OCI-LY7 (cell line): Measurements from ENCODE around the genes NSMF and EHMT1.

DNA sequence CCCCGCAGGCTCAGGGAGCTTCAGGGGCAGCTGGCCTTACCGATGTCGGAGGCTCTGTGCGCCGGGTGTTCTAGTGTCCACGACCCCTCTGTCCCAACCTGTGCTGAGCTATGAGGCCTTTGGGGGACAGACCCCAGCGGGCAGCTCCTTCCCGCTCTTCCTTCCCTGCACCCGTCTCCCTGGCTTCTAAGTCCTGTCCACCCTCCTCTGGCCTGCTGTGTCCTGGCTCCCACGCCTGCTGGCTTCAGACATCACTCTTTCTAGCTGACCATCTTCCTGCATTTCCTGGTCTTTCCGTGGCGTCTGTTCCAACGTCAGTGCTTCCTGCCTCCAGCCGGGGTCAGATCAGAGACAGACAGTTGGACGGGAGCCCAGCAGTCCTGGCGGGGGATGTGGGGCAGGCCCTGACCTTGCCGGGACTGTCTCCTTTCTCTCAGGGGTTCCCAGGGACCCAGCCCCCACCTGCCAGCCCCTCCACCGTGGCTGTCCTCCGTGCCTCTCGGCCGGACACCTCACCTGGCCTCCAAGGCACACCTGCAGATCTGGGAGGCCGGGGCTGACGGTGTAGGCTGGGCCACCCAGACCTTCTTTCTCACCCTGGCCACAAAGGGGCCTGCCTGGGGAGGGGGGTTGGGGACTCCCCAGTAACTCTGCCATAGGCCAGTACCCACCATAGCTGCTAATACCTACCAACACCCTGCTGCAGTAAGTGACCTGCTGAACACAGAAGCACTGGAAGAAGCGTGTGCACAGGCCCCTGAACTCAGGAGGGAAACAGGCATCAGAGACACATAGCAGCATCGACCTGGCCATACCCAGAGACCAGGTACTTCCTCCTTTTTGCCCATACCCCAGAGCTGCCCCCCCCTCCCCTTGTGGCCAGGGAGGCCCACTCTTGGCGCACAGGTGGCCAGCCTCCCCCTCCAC lies 5.3 kb downstream of the NRARP start:
- PRO-cap: no peak
- RAMPAGE, long total RNA: no peak

DNA sequence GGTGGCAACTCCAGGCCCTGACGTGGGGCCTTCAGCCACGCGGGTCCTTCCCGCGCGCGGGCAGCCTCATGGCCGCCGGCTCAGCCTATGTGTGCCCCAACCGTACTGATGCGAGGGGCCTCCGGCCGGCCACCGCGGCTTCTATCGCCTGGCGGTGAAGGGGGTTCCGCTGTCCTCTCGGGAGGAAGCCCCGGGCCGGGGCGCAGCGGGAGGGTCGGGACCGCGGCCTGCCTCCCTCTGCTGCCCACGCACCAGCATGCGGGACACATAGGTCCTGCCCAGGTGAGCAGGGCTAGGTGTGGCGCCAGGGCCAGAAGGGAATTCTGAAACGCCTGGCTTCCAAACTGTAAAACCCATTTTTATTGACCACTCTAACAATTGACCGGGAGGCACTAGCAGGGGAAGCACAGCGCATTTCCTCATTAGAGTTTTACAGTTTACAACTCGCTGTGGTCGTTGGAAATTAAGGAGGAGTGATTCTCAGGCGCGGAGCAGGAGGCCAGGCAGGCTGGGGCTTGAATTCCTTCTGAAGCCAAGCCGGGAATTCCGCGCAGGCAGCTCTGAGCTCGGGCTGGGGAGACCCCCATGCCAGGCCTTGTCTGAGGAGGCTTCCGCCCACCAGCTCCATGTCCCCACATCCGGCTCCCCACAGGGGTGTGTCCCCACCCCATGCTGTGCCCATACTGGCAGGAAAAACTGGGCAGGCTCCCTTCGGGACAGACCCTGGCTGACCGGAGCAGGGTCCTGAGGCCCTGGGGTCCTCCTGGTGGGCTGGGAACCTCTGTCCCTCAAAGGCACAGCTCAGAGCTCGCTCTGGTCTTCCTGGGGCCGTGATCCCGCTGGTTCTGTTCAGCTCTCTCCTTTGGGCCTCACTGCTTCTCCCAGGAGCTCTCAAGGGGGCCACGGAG lies 982 bp upstream of the NRARP start:
- PRO-cap: no peak
- RAMPAGE, long total RNA: no peak

DNA sequence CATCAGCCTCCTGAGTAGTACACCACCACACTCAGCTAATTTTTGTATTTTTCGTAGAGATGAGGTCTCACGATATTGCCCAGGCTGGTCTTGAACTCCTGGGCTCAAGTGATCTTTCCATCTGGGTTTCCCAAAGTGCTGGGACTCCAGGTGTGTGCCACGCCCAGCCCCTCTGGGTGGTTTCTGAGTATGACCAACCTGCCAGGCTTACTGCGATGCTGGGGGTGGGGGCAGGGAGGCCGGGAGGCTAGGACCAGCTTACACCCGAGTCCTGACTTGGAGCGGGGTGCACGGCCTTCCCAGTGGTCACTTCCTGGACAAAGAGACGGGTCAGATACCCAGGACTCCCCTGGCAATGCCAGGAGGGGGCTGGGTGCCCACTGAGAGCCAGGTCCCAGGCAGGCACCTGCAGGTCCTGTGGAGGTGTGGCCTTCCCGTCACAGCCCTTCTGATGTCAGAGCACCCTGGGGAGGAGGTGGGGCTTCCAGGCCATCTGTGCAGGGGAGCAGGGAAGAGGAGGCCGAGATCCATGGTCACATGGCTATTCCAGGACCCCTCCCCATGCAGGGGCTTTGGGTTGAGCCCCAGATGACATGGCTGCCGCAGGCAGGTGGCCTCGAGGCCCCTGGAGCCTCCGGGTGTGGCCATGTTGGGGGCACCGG lies 8.4 kb upstream of the NRARP start:
- PRO-cap: no peak
- RAMPAGE, long total RNA: no peak

- PRO-cap: no peak
- RAMPAGE, long total RNA: no peak
Observed at GRCh38 chr9:137319002-137319536, 17.0 kb upstream of the NRARP start.

- PRO-cap: no peak
- RAMPAGE, long total RNA: no peak
Observed at GRCh38 chr9:137353364-137354333, 51.6 kb upstream of the NRARP start.

- PRO-cap: no peak
- RAMPAGE, long total RNA: no peak
Observed at GRCh38 chr9:137435808-137436434, 5.2 kb downstream of the ENTPD8 start.

- PRO-cap: bidirectional peak, plus-strand start at chr9:137459467, minus-strand start at chr9:137459330
- RAMPAGE, long total RNA: no peak
Observed at GRCh38 chr9:137458358-137459710, at the start of gene NSMF. NSMF (minus strand) TSS chr9:137459334.

DNA sequence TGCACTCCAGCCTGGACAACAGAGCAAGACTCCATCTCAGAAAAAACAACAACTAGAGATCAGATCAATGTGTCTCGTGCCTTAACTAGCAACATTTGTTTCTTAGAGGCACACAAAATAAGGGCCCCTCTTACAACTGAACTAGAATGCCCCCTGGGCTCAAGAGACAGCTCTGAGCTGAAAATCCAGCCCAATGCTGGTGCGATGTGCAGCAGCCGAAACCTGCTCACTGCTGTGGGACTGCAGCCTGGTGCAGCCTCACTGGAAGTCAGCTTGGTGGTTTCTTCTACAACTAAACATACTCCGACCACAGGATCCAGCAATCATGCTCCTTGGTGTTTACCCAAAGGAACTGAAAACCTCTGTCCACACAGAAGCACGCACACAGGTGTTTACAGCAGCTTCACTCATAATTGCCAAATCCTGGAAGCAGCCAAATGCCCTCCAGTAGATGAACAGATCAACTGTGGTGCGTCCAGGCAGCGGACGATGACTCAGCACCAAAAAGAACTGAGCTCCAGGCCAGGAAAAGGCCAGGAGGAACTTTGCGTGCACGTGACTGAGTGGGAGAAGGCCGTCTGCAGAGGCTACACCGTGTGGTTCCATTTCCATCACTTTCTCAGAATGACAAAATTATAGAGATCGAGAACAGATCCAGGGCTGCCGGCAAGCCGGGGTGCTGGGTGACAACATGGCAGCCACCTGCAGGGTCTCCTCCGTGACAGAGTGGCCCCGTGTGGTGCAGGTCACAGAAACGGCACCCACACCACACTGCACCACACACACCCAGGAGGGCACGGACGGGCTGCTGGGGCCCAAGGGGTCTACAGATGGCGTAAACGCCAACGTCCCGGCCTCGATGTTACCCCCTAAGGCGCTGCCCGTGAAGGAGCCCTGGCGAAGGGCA lies 23.0 kb upstream of the NSMF start:
- PRO-cap: no peak
- RAMPAGE, long total RNA: no peak

- PRO-cap: no peak
- RAMPAGE, long total RNA: no peak
Observed at GRCh38 chr9:137497837-137498435, 38.8 kb upstream of the NSMF start.

DNA sequence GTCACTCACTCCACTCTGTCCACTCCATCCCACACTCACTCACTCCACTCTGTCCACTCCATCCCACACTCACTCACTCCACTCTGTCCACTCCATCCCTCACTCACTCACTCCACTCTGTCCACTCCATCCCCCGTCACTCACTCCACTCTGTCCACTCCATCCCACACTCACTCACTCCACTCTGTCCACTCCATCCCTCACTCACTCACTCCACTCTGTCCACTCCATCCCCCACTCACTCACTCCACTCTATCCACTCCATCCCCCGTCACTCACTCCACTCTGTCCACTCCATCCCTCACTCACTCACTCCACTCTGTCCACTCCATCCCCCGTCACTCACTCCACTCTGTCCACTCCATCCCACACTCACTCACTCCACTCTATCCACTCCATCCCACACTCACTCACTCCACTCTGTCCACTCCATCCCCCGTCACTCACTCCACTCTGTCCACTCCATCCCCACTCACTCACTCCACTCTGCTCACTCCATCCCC lies 32.7 kb downstream of the PNPLA7 start:
- PRO-cap: no peak
- RAMPAGE, long total RNA: no peak

DNA sequence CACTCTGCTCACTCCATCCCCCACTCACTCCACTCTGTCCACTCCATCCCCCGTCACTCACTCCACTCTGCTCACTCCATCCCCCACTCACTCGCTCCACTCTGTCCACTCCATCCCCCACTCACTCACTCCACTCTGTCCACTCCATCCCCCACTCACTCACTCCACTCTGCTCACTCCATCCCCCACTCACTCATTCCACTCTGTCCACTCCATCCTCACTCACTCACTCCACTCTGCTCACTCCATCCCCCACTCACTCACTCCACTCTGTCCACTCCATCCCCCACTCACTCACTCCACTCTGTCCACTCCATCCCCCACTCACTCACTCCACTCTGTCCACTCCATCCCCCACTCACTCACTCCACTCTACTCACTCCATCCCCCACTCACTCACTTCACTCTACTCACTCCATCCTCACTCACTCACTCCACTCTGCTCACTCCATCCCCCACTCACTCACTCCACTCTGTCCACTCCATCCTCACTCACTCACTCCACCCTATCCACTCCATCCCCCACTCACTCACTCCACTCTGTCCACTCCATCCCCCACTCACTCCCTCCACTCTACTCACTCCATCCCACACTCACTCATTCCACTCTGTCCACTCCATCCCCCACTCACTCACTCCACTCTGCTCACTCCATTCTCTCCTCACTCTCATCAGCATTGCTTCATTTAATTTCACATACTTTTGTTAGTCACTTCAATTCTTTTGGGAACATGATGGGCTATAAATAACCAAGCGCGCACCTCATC lies 31.6 kb downstream of the PNPLA7 start:
- PRO-cap: no peak
- RAMPAGE, long total RNA: no peak

DNA sequence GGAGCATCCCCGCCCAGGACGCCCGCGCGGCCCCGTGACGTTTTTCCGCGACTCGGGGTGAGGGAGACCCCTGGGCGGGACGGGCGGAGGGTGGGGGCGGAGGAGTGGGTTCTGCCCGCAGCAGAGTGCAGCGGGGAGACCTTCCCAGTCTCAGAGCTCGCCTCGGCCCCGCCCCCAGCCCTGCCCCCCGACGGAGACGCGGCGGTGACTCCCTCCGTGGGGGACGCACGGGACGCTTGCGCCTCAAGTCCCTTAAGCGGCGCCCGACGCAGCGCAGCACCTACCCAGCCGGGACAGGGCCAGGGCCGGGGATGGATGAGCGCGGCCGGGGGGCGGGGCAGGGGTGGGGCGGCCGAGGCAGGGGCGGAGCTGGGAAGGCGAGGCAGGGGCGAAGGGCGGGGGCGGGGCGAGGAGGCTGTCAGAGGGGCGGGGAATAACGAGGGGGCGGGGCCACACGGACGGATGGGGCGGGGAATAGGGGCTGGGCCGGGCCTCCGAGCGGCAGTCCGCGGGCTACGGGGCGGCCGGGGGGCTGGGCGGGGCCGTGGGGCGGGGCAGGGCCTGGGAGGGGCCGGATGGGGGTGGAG lies 380 bp upstream of the ARRDC1 start:
- PRO-cap: unidirectional peak, minus-strand start at position 167 of the sequence; bidirectional peak, plus-strand start outside the sequence, minus-strand start at position 313 of the sequence
- RAMPAGE, long total RNA: no peak

DNA sequence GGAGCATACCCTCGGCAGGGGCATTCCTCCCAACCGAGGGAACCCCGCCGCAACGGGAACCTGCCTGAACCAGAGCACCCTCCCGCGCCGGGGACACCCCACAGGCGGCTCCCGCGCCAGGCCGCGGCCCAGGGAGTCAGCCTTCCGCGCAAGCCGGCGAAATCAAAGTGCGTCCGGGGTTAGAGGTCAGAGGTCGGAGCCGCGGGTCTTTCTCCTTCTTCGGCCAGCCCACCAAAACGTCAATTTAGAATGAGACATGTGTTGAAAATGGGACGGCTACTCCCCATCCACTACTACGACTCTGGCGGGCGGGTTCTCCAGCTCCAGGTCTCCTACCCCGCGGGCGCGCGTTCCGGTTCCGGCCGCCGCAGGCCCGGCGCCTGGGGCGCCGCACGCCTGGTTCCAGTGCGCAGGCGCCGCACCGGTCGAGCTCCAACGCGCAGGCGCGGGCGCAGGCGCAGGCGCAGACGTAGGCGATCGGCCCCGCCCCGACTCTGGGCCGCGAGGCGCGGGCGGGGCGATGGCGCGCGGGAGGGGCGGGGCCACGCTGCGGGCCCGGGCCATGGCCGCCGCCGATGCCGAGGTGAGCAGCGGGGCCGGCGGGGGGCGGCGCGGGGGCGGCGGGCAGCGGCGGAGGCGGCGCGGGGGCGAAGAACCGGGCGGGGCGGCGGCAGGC lies at the start of gene EHMT1:
Gene EHMT1, plus strand, starts transcription at position 539 of the 676 bp plus-strand sequence.
- PRO-cap: bidirectional peak, plus-strand start at position 563 of the sequence, minus-strand start at position 354 of the sequence
- RAMPAGE, long total RNA: start-site peak on the plus strand centred at position 543 of the sequence, 31 bp wide, 1,248 and 104 reads in 2 replicates

DNA sequence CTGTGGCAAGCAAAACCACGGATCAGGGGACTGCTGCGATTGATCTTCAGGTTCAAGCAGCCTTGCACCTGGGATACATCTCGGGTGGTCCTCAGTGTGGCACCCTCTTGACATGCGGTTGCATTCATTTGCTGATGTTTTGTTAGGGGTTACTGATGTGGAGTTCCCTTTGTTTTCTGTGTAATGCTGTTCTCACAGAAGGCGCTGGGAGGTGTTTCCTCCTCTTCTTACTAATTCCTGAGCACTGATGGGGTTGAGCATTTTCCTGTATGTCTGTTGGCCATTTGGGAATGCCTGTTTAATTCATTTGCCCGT lies 60.5 kb downstream of the EHMT1 start:
- PRO-cap: no peak
- RAMPAGE, long total RNA: no peak

DNA sequence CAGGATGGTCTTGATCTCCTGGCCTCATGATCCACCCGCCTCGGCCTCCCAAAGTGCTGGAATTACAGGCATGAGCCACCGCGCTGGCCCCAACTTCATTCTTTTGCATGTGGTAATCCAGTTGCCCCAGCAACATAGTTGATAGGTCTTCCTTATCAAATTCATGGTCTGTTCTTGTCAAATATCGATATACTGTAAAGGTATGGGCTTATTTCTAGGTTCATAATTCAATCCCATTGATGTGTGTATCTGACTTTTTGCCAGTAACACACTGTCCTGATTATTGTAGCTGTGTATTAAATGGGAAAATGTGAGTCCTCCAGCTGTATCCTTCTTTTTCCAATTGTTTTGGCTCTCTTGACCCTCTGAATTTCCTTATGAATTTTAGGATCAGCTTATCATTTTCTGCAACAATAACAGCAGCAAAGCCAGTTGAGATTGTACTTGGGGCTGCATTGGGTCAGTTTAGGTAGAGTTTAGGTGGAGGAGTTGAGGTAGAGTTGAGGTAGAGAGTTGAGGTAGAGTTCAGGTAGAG lies 68.2 kb downstream of the EHMT1 start:
- PRO-cap: no peak
- RAMPAGE, long total RNA: no peak

GRCh38 chr9:137723836-137724526 lies 105.2 kb downstream of the EHMT1 start:
- PRO-cap: no peak
- RAMPAGE, long total RNA: no peak

DNA sequence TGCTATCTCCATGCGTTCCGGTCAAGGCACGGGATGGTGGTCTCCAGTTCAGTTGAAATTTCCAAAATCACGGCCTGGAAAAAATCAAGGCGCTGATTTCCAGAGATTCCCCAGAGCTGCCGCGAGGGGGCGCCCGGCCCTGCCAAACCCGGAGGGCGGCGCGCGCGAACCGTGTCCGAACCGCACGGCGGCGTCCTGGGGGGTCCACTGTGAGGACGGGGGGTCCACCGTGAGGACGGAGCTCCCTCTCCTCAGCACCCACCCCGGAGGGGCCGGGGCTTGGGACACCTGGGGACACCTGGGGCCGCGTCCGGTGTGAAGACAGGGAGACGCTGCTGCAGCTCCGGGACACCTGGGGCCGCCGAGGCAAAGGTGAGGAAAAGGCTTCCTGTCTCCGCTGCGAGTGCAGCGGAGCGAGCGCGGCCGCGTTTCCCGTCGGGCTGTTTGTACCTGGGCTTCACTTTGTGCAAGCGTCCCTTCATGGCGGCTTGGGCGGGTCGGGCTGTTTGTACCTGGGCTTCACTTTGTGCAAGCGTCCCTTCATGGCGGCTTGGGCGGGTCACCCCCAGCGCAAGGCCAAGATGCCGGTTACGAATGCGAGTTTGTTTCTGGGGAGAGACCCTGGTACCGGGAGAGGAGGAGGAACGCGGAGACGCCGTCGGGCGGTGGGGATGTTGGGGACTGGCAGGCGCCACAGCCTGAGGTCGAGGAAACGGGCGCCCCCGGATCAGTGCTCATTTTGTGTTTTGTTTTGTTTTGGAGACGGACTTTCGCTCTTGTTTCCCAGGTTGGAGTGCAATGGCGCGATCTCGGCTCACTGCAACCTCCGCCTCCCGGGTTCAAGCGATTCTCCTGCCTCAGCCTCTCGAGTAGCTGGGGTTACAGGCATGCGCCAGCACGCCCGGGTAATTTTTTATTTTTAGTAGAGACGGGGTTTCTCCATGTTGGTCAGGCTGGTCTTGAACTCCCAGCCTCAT lies 272.6 kb downstream of the CACNA1B start:
- PRO-cap: no peak
- RAMPAGE, long total RNA: no peak